ENCODE results near the genes CAPN11 and TCTE1.

DNA sequence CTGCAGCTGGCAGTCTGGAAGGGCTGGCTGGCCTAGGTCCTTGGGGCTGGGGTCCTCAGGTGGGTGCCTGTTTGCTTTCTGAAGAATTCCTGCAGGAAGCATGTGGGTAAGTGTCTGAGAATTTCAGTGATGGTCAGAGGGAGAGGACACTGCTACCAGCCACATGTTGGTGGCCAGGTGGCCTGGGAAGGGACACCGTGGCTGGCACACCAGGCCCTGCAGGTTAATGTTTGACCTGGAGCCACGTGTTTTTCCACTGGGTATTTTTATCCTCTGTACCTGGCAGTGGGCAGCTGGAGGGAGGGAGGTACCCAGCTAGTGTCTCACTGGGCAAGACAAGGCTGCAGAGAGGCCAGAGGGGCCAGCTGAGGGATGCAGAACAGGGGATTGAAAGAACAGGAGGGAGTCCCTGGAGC is 143.5 kb downstream of the VEGFA start:
- PRO-cap, 3 experiments: no peak in any of the 3 experiments
- RAMPAGE, long total RNA, 2 experiments: no peak in any of the 2 experiments
- RRBS: no CpG with 5 or more reads among the region's 2 CpGs

GRCh38 chr6:43915835-43916705 is 146.1 kb downstream of the VEGFA start:
- PRO-cap, 3 experiments: no peak in any of the 3 experiments
- RAMPAGE, long total RNA, 2 experiments: no peak in any of the 2 experiments
- RRBS: no CpG with 5 or more reads among the region's 7 CpGs

DNA sequence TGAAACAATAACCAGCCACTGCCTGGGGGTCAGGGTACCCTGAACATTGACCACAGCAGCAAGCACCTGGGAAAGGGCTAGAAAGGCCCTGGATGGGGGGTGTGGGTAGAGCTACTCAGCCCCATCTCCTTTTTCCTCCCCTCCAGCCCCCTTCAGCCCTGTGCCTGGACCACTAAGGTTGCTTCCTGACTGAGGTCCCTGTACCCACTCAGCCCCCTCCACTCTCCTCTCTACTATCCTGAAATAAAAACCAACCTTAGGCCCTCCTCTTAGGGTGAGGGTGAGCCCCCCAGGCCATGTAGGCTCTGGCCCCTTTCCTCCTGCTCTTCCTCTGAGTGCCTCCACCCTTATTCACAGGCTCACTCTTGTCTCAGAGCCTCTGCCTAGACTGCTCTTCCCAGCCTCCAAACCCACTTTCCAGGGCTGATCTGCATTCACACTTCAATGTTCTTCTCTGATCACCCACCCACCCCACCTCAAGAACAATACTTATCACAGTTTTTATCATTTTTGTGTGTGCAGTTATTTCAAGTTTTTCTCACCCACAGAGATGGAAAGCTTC is 161.1 kb downstream of the MRPL14 start:
- PRO-cap, 3 experiments: no peak in any of the 3 experiments
- RAMPAGE, long total RNA, 2 experiments: no peak in any of the 2 experiments

DNA sequence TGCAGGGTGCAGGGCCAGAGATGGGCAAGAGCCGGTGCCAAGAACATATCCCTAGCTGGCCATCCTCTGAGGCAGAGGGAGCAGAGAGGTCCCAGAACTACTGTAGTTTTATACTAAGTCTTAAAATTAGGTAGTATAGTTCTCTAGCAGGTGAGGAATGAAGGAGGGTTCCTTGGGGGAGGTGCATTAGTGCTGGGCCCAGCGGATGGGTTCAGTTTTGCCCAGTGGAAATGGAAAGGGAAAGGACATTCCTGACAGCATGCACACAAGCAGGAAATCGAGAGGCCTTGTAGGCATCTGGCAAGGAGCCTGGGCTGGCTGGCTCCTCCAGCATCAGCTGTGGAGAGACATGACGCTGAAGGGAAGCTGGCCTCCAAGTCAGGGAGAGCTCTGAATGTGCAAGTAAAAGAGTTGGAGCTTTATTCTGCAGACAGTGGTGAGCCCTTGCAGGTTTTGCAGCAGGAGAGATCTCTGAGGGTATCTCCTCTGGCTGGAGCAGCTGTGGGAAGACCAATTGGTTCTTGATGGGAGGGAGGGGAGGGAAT is 154.4 kb downstream of the MRPL14 start:
- PRO-cap, 3 experiments: no peak in any of the 3 experiments
- RAMPAGE, long total RNA, 2 experiments: no peak in any of the 2 experiments
- RRBS: no CpG with 5 or more reads among the region's 4 CpGs

DNA sequence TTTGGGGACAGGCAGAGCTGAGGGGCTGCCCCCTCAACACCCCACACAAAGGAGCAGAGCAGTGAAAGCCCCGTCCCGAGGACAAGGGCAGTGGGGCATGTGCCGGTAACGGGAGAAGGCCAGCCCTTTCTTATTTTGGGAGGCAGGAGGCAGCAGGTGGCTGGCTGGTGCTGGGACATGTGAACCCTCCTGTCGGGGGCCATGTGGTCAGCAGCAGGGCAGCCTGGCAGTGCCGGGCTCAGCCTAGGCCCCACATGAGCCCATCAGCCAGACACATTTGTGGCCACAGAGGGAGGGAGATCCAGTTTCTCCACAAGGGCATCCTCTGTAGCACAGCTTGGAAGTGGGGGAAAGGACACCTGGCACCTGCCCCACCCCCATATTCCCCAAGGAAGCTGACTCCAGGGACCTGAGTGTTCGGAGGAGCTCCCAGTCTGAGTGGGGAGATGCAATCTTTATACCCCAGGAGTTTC is 137.6 kb downstream of the MRPL14 start:
- PRO-cap, 3 experiments: no peak in any of the 3 experiments
- RAMPAGE, long total RNA, 2 experiments: no peak in any of the 2 experiments
- RRBS: no CpG with 5 or more reads among the region's 7 CpGs

- PRO-cap, 3 experiments: peak in 2 of 3 experiments; most common plus-strand start chr6:43998865 (in 1)
- RAMPAGE, long total RNA, 2 experiments: start-site peak on the plus strand in 1 of 2 experiments, at chr6:43998862-43998868 at its widest, 138 reads per replicate
- RRBS: no CpG with 5 or more reads among the region's 28 CpGs
Observed at GRCh38 chr6:43998516-43999379, 128.5 kb downstream of the MRPL14 start.

GRCh38 chr6:44060523-44060974 is 66.7 kb downstream of the MRPL14 start:
- PRO-cap, 3 experiments: no peak in any of the 3 experiments
- RAMPAGE, long total RNA, 2 experiments: no peak in any of the 2 experiments
- RRBS: no CpG with 5 or more reads among the region's 6 CpGs

- PRO-cap, 3 experiments: no peak in any of the 3 experiments
- RAMPAGE, long total RNA, 2 experiments: no peak in any of the 2 experiments
- RRBS: no CpG with 5 or more reads among the region's 3 CpGs
Observed at GRCh38 chr6:44072965-44073167, 54.4 kb downstream of the MRPL14 start.

DNA sequence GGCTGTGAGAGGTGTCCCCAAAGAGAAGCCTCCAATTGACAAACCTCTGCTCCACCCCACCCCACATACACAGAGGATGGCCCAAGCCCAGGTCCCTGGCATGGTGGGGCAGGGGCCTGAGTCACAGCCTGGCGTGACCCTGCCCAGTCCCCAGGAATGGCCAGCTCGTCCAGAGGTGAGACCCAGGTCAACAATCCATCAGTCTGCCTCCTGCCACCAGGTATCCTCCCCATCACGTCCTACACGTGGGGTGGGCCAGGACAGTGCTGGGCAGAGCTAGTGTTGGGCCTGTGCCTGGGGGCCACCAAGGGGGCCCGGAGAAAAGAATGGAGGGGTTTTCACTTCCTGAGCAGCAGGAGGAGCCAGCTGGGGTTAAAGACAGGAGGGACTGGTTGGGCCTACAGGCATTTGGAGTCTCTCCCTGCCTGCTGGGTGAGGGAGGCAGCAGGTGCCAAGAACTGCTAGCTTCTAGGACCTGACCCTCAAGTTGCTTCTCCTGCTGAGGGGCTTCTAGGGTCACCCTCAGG is 52.0 kb downstream of the MRPL14 start:
- PRO-cap, 3 experiments: no peak in any of the 3 experiments
- RAMPAGE, long total RNA, 2 experiments: no peak in any of the 2 experiments
- RRBS: no CpG with 5 or more reads among the region's 5 CpGs

DNA sequence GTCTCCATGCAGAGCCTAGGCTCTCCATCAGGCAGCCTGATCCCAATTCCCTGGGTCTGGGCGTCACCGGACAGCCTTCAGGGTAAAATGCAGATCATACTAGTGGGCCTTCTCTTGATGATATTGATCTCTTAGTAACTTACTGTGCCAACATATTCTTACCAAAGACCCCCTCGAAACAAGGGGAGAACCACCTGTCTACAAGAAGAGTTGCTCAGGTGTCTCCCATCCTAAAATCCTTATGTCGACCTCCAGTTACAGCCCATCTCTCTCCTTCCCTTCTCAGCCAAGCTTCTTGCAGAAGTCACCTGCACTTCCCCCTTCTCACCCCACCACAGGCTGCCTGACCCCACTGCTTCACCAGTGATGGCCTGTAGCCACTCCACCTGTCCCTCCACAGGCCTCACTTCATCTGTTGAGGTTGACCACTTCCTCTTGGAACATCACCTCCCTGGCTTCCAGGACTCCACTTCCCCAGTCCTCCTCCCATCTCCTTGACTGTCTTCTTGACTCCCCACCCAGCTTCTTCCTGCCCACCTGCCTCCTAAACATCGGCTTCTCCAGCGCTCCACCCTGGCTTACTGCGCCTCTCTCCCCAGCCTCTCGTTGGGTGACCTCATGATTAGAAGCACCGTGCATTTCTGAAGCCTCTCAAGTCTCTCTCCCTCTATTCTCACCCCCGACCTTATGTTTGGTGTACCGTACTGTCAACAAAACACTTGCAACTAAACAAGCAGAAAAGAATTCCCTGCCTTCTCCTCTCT is 25.4 kb downstream of the MRPL14 start:
- PRO-cap, 3 experiments: no peak in any of the 3 experiments
- RAMPAGE, long total RNA, 2 experiments: no peak in any of the 2 experiments
- RRBS: no CpG with 5 or more reads among the region's 11 CpGs

DNA sequence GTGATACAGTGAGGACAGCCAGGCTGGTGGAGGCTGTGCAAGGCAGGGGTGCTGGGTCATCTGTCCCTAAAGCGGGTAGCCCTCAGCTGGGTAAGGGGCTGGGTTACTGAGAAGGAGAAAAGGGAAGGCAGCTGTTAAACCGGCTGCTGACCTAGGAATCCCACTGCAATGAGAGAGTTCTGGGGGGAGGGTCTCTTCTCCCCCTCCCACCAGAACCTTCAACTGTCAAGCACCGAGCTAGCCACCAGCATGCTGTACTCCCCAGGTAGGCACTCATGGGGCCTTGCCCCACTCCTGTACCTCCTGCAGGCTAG is at the start of gene CAPN11:
Gene CAPN11, plus strand, starts transcription at position 221 of the 314 bp plus-strand sequence.
- PRO-cap, 3 experiments: peak in 2 of 3 experiments; most common plus-strand start position 221 of the sequence (in 2); most common minus-strand start position 170 of the sequence (in 2)
- RAMPAGE, long total RNA, 2 experiments: start-site peak on the minus strand in 1 of 2 experiments, centred at position 147 of the sequence, 10 reads per replicate
- RRBS: no CpG with 5 or more reads among the region's 3 CpGs

GRCh38 chr6:44192278-44193230 is 24.2 kb upstream of the MYMX start:
- PRO-cap, 3 experiments: no peak in any of the 3 experiments
- RAMPAGE, long total RNA, 2 experiments: no peak in any of the 2 experiments
- RRBS: no CpG with 5 or more reads among the region's 13 CpGs

GRCh38 chr6:44203025-44203403 is 13.7 kb upstream of the MYMX start:
- PRO-cap, 3 experiments: no peak in any of the 3 experiments
- RAMPAGE, long total RNA, 2 experiments: no peak in any of the 2 experiments
- RRBS: no CpG with 5 or more reads among the region's 9 CpGs

- PRO-cap, 3 experiments: no peak in any of the 3 experiments
- RAMPAGE, long total RNA, 2 experiments: no peak in any of the 2 experiments
- RRBS: no CpG with 5 or more reads among the region's 1 CpG
Observed at GRCh38 chr6:44222176-44222478, 1.3 kb upstream of the SLC29A1 start.

GRCh38 chr6:44224052-44224708 is 785 bp downstream of the SLC29A1 start:
- PRO-cap, 3 experiments: no peak in any of the 3 experiments
- RAMPAGE, long total RNA, 2 experiments: no peak in any of the 2 experiments
- RRBS: no CpG with 5 or more reads among the region's 12 CpGs

GRCh38 chr6:44251024-44251285 is 4.1 kb downstream of the HSP90AB1 start:
- PRO-cap, 3 experiments: no peak in any of the 3 experiments
- RAMPAGE, long total RNA, 2 experiments: no peak in any of the 2 experiments
- RRBS: no CpG with 5 or more reads among the region's 4 CpGs

GRCh38 chr6:44297522-44298457 is at the start of gene TCTE1:
Gene TCTE1, minus strand, starts transcription at chr6:44297698.
- PRO-cap, 3 experiments: peak in 3 of 3 experiments; most common plus-strand start chr6:44297744 (in 2); most common minus-strand start chr6:44297688 (in 2)
- RAMPAGE, long total RNA, 2 experiments: start-site peak on the plus strand in 1 of 2 experiments, at chr6:44297755-44297824 at its widest, 10 reads per replicate; start-site peak on the minus strand in 2 of 2 experiments, at chr6:44297654-44297803 at its widest, 367 to 391 reads per replicate
- RRBS: 2% methylated on average over 18 of the region's 69 CpGs

DNA sequence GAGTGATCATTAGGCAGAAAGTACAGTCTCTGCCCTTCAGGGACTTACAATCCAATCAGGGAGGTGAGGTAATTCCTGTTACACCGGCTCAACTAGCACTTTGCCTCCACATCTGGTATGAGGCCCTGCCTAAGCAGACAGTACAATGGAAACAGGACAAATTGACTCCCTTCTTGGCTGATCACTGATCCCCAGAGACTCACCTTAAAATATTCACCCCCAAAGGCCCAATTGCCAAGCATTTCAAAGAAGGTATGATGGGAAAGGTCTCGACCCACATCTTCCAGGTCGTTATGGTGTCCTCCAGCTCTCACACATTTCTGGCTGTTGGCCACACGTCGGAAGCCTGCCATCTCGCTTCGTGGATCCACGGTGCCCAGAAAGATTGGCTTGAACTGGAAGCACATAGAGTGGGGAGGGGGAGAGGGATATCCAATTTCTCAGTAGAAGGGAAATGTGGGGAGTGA is 1.2 kb downstream of the AARS2 start:
- PRO-cap, 3 experiments: no peak in any of the 3 experiments
- RAMPAGE, long total RNA, 2 experiments: no peak in any of the 2 experiments
- RRBS: no CpG with 5 or more reads among the region's 8 CpGs

DNA sequence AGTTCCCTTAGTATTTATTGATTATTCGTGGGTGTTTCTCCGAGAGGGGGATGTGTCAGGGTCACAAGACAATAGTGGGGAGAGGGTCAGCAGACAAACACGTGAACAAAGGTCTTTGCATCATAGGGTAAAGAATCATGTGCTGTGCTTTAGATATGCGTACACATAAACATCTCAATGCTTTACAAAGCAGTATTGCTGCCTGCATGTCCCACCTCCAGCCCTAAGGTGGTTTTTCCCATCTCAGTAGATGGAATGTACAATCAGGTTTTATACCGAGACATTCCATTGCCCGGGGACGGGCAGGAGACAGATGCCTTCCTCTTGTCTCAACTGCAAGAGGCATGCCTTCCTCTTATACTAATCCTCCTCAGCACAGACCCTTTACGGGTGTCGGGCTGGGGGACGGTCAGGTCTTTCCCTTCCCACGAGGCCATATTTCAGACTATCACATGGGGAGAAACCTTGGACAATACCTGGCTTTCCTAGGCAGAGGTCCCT is 14.2 kb upstream of the SPATS1 start:
- PRO-cap, 3 experiments: no peak in any of the 3 experiments
- RAMPAGE, long total RNA, 2 experiments: no peak in any of the 2 experiments
- RRBS: no CpG with 5 or more reads among the region's 11 CpGs

GRCh38 chr6:44388155-44388672 is 708 bp downstream of the CDC5L start:
- PRO-cap, 3 experiments: peak in 2 of 3 experiments; most common plus-strand start chr6:44388196 (in 2); most common minus-strand start chr6:44388433 (in 1)
- RAMPAGE, long total RNA, 2 experiments: no peak in any of the 2 experiments
- RRBS: no CpG with 5 or more reads among the region's 13 CpGs